ENCODE measurements around a stretch of chr2.

- PRO-cap, result no peak
Observed at GRCh38 chr2:239157776-239158272, 243.0 kb downstream of the HDAC4 start.

DNA sequence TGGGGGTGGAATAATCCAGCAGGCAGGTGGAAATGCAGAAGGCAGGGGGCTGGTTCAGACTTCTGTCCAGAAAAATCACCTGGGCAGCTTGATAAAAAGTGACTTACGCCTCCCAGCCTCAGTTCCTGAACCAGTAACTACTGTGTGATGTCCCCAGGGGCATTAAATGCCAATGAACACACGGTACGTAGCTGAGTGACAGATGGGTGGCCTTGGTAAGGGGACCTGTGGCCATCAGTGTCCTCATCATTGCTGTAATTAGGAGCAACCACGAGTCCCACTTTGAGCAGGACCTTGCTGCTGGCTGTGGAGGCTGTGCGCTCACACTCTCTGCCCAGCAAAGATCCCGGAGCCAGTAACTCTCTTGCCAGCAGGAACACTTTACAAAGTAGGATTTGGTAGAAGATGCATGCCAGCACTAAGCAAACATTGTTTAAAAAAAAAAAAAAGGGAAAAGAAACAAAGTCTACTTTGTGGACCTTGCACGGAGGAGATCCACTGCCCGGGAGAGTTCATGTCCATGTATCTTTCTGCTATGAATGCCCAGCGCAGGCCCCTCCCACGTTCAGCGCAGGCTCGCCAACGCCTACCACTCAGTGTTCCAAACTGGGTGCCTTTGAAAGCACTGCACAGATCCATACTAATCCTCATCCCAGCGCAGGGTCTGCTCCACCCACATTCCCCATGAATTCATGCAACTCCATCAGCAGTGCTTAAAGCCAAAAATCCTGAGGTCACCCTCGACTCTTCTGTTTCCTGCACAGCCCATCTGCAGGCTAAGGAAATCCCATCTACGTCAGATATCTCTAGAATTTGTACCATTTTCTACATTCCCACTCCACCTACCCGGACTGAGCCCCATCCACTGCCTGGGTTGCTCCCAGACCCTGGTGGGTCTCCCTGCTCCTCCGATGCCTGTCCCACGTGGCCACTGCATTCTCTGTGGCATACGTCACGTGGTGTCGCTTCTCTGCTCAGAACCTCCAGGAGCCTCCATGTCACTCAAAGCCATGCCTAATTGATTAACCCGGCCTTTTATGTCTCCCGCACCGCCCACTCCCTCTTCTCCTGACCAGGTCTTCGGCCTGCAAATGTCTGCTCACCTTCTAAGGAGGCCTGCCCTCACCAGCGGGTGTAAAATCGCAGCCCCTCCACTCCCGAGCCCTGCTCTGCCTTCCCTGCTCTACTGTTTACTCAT, 177.0 kb downstream of the HDAC4 start:
- PRO-cap, result unidirectional peak, minus-strand start at position 351 of the sequence

GRCh38 chr2:239240366-239241098, 160.3 kb downstream of the HDAC4 start:
- PRO-cap, result no peak

DNA sequence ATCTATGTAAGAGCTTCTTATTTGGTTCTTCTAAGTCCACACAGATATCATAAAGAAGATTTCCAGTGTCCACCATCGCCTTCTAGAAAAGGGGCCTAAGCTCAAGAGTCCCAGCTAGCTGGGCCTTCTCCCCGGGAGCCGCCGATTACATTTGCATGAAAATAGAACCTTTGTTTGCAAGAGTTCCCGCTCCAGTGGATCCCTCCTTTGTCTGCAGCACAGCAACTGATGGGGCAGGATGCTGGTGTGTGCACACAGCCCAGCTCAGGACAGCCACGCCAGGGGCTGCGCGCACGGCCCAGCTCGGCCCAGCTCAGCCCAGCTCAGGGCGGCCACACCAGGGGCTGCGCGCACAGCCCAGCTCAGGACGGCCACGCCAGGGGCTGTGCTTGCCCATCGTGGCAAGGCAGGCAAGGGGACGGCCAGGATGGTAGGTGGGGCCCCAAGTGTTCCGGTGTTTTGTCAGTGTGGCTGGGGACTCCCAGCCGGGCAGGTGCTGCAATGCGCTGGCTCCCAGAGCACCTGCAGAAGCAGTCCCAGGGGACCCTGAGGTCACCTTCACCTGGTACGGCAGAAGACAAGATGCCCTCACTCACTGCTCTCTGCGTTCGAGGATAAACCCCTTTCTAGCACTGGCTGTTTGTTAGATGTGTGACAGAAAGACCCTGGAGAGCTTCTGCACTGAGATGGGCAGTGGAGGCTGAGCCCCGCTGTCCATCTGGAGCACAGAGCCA, 108.9 kb downstream of the HDAC4 start:
- PRO-cap, result bidirectional peak, plus-strand start at position 268 of the sequence, minus-strand start at position 86 of the sequence

GRCh38 chr2:239381562-239382289, 19.1 kb downstream of the HDAC4 start:
- PRO-cap, result no peak

- PRO-cap, result bidirectional peak, plus-strand start at chr2:239398388, minus-strand start at chr2:239398165; unidirectional peak, minus-strand start at chr2:239398879
Observed at GRCh38 chr2:239397884-239399038, 2.6 kb downstream of the HDAC4 start.

- PRO-cap, result no peak
Observed at GRCh38 chr2:239444306-239444605, 43.4 kb upstream of the HDAC4 start.

GRCh38 chr2:239482904-239483208, 82.0 kb upstream of the HDAC4 start:
- PRO-cap, result no peak

- PRO-cap, result no peak
Observed at GRCh38 chr2:239770222-239770638, 254.9 kb downstream of the NDUFA10 start.

DNA sequence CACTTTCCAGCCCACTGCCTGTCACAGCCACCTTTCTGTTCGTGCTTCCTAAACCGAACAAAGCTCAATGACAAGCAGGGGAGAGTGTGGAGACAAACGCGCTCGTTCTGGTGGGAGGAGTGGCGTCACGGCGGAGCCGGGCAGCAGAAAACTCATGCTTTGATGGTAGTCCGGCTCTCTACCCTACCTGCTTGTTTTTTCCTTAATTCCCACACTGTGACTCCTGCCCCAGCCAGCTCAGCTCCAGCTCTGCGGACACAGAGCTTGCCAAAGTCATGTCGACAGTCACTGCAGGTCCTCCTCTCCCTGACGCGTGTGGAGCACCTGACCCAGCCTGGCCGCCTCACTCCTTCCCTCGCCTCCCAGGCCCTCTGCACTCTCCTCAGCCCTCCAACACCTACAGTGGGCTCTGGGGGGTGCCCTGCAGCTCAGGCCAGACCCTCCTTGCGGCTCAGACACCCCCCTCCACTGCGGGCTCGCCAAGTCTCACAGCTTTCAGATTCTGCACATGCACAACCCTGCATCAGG, 68.4 kb downstream of the NDUFA10 start:
- PRO-cap, result no peak

DNA sequence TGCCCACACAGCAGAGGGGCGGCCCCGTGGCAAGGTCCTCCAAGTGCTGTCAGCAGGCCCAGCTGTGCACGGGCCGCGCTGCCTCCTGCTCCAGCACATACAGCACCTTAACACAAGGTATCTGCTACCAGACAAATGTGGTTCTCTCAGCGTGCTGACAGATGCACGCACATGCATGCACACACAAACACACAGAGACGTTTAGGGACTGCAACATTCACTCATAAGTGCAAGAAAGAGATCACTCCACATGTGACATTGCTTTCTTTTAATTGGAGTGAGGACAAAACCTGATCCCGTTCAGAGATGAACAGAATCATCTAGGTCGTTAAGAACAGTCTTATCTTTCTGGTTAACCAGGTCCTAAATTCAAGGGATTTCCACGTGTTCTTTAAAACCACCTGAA, 5.5 kb downstream of the COPS9 start:
- PRO-cap, result no peak

GRCh38 chr2:240374064-240374852, 61.2 kb upstream of the GPC1 start:
- PRO-cap, result bidirectional peak, plus-strand start at chr2:240374508, minus-strand start at chr2:240374384

DNA sequence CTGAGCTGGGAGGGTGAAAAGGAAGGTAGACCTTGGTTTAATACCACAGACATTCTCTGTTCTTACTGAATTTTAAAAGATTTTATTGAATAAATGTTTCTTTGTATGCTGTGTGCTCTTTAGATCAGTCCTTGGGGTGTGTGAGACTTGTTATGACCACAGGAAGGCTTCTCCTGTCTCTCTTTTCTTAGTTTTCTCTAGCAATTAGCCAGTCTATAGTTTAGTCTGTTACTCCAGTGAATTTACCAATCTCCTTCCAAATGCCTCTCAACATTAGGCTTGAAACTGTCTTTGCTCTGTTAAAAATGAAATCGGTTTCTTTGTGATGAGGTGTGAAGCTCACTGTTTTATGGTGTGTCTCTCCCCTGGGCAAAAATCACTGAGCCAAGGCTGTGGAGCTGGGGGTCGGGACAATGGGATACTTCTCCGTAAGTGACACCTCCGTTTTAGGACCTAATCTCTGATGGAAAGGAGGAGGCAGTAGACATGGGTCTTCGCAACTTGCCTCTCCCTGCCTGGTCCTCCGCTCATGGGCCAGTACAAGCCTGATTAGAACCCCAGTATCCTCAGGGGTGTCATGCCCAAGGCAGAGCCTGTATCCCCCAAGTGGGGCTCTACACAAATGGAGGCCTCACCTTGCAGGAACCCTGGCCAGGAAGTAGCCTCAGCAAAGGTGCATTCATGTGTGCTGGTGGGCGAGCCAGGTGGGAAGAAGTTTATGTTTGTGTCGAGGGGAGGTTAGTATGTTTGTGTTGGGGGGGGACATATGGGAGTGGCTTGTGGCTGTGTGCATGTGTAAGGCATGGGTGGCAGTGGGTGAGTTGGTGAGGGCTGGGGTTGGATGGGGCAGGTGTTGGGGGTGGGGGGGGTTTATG, 60.1 kb downstream of the ANKMY1 start:
- PRO-cap, result no peak

GRCh38 chr2:240646085-240646705, 20.9 kb downstream of the GPR35 start:
- PRO-cap, result no peak

DNA sequence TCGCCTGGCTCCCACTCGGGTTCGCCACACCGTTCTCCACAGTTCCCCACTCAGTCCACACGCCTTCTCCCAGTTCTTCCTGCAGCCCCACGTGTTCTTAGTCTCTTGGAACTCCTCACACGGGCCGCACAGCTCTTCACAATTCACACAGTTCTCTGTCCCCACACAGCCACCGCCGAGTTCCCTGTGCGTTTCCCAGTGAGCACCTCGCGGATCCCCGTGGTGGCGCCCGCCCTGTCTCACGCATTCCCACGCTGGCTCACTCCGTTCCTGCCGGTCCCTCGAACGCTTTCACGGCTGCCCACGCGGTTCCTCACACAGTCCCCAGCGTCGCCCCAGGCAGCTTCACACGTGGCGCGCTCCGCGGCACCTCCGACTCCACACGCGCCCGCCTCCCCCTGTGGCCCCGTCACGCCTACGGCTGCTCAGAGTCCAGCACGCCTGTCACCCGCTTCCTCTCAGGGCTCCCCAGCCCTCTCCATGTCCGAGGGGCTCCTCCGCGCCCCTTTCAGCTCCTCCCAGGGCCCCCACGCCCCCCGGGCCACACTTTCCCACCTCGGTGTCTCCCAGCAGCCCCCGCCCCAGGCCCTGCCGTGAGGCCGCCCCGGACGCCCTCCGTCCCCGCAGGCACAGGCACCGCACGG, 38.1 kb downstream of the KIF1A start:
- PRO-cap, result no peak

- PRO-cap, result no peak
Observed at GRCh38 chr2:240891926-240892542, 3.9 kb downstream of the MAB21L4 start.

DNA sequence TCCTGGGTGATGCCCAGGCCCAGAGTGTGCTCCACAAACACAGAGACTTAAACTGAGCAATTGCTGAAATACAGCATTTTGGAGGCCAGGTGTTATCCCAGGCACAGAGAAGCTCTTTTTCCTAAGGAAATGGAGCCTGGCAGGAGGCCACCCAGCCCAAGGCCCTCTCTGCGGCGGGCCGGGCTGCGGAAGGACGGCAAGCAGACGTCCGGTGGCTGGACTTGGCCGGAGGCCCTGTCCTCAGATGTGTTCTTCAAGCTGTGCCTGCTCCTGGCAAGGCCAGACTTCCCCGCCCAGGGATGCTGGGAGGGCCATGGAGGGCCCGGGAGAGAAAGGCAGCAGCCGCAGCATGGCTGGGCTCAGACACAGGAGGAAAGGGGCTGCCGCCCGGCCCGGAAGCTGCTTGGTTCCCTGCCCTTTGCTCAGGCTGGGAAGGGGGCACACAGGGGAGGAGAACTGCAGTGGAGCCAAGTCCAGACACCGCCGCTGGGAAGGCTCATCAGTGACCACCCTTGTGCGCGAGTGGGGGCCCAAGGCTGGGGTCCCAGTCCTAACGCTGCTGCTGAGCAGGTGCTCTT, 7.6 kb downstream of the CROCC2 start:
- PRO-cap, result bidirectional peak, plus-strand start at position 288 of the sequence, minus-strand start at position 222 of the sequence

- PRO-cap, result no peak
Observed at GRCh38 chr2:240968812-240969515, 29.5 kb upstream of the SNED1 start.

DNA sequence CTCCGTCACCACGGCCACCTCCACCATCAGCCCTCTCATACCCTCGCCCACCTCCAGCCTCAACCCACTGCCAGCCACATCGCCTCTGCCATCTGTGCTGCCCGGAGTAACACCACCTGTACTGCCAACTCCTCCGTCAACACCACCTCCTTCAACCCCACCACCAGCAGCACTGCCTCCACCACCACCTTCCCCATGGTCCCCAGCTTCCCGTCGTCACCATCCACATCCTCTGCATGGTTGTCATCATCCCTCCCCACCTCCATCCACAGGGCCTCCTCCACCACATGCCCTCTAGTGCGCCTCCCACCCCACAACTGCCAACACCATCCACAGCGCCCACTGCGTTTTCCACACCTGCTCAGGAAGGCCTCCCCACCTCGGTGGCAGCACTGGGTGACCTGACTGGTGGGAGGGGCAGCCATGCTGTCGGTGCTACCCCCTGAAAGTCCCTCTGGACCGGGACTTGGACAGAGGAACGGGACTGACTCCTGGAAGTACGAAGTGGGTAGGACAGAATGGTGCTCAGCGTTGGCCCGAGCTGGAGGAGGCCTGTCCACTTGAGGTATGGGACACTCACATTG, 1.6 kb downstream of the SNED1 start:
- PRO-cap, result no peak

GRCh38 chr2:241073997-241074496, 28.0 kb downstream of the MTERF4 start:
- PRO-cap, result no peak

All from ReNcell CX (cell line).